Bronchial lymph node (tissue), 1 donor: ENCODE data around the genes SLC45A2, AGXT2 and LMBRD2.

- PRO-cap: no peak
Measured at GRCh38 chr5:32588443-32589125, 3.2 kb downstream of the SUB1 start.

DNA sequence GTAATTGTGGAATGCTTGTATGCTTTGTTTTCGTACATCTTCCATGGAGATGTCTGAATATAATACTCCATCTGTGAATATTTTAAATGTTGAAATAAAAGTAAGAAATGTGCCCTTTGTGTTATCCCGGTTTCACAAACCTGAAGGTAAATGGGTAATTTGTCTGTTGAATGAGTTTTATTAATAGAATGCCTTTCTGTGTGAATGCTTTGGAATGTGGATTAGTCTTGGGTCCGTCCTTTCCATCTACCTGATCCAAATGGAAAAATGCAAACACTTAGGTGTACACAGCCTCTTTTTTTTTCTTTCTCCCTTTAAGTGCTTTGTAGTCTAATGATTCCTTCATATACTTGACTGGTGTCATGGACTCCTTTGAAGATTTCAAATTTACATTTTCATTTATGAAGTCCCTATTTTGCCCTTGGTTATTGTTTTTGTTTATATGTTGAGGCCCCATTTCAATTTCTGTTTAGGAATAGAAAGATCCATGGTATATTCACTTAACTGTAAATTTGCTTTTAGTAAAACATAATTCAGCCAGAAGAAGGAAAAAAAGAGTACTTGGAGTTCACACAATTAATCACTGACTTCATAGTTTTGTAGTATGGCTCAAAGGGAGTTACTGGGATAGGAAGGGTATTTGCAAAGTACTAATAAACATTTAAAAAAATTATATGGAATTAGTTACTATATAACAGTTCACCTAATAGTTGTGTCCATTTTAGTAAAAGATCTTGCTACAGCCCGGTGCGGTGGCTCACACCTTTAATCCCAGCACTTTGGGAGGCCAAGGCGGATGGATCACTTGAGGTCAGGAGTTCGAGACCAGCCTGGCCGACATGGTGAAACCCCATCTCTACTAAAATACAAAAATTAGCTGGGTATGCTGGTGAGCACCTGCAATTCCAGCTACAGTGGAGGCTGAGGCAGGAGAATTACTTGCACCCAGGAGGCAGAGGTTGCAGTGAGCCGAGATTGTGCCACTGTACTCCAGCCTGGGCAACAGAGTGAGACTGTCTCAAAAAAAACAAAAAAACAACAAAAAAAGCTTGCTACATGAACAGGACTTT, 18.9 kb downstream of the SUB1 start:
- PRO-cap: no peak

GRCh38 chr5:33230459-33231199, 210.1 kb upstream of the TARS1 start:
- PRO-cap: no peak

DNA sequence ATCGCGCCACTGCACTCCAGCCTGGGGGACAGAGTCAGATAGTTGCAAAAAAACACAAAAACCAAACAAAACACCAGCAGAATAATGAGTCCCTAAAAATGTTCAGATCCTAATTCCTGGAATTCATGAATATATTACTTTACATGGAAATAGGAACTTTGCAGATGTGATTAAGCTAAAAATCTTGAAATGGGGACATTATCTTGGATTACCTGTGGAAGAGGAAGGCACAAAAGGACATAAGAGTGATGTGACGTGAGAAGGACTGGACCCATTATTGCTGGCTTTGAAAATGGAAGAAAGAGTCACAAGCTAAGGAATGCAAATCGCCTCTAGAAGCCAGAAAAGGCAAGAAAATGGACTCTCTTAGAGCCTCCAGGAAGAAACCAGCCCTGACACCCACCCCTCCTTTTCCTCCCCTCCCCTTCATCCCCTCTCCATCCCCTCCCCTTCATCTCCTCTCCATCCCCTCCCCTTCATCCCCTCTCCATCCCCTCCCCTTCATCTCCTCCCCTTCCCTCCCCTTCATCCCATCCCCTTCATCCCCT, 39.7 kb downstream of the TARS1 start:
- PRO-cap: no peak

- PRO-cap: no peak
Measured at GRCh38 chr5:33984380-33985016, at the start of gene SLC45A2. SLC45A2 (minus strand) TSS chr5:33984693.

DNA sequence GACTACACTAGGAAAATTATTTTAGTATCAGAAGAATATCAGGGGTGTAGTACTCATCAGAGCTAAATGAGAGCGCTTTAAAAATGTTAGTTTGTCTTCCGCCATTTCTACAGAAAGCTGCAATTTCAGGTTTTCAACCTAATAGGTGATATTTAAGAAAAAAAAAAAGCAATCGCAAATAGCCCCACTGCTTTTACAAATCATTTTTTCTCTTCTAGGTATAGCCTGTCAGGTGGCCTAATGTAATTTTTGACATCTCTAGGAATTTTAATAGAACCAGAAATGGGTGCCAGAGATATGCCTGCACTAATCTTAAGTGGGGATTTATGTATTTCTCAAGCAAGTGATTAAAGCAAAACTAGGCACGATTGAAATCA, 746 bp upstream of the AMACR start:
- PRO-cap: no peak

DNA sequence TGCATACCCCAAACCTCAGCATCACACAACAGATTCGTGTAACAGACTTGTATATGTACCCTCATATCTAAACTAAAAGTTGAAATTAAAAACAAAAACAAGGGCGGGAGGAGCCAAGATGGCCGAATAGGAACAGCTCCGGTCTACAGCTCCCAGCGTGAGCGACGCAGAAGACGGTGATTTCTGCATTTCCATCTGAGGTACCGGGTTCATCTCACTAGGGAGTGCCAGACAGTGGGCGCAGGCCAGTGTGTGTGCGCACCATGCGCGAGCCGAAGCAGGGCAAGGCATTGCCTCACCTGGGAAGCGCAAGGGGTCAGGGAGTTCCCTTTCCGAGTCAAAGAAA, 104.7 kb upstream of the C1QTNF3 start:
- PRO-cap: unidirectional peak, plus-strand start at position 94 of the sequence

- PRO-cap: no peak
Measured at GRCh38 chr5:34479742-34480443, 176.2 kb upstream of the RAI14 start.

DNA sequence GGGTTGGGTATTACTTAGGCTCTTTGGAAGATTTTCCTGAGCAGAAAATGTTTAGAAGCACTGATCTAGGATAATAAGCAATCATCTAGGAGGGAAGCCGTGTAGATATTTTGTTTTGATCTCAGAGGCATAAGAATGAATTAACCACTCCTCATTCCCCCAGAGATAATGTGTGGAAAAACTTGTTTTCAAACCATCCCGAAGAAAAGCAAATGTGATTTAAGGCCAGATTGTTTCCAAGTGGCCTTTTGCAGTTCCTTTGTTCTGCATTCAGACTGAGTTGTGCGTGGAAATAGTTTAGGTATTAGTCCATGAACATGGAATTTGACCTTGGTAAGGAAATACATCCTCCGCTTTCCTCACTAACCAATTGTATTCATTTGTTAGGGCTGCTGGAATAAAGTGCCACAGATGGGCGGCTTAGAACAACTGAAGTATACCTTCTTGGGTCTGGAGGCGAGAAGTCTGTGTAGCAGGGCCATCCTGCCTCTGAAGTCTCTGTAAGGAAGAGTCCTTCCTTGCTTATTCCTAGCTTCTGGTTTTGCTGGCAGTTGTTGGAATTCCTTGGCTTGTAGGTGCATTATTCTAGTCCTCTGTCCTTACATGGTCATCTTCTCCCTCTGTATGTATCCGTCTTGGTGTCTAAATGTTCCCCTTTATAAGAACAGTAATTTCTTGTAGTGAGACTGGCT, 53.7 kb downstream of the RAI14 start:
- PRO-cap: no peak

DNA sequence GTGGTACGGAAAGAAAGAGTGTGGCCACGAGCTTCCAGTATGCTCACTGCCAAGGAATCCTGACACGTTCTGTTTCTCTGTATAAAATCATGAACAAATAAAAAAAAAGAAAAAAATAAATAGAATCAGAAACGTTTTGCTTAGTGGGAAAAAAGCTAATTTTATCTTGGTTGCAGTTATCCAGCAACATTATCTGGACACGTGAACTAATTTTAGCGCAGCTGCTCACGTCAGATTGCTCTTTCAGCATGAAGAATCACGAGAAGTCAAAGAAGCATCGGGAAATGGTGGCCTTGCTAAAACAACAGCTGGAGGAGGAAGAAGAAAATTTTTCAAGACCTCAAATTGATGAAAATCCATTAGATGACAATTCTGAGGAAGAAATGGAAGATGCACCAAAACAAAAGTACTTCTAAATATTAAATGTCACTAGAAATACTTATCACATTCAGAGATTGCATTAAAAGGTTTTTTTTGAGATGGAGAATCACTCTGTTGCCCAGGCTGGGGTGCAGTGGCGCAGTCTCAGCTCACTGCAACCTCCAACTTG, 15.3 kb downstream of the DNAJC21 start:
- PRO-cap: no peak

- PRO-cap: no peak
Measured at GRCh38 chr5:35047558-35048221, at the start of gene AGXT2. AGXT2 (minus strand) TSS chr5:35047949.

DNA sequence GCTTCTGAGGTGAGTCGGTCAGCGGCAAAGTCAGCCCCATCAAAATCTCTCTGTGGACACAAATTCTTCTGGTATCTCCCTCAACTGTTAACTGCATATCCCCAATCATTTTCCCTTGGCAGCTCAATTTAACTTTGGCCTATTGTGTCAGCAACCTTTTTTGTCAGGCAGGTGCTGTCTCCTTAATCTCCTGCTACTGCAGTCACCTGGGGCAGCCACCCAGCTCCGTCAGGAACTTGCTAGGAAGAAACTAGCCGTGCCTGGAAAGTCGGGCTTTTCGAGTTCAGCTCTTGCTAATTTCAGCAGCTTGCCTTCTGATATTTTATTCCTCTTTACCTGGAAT, 42.4 kb downstream of the PRLR start:
- PRO-cap: no peak

DNA sequence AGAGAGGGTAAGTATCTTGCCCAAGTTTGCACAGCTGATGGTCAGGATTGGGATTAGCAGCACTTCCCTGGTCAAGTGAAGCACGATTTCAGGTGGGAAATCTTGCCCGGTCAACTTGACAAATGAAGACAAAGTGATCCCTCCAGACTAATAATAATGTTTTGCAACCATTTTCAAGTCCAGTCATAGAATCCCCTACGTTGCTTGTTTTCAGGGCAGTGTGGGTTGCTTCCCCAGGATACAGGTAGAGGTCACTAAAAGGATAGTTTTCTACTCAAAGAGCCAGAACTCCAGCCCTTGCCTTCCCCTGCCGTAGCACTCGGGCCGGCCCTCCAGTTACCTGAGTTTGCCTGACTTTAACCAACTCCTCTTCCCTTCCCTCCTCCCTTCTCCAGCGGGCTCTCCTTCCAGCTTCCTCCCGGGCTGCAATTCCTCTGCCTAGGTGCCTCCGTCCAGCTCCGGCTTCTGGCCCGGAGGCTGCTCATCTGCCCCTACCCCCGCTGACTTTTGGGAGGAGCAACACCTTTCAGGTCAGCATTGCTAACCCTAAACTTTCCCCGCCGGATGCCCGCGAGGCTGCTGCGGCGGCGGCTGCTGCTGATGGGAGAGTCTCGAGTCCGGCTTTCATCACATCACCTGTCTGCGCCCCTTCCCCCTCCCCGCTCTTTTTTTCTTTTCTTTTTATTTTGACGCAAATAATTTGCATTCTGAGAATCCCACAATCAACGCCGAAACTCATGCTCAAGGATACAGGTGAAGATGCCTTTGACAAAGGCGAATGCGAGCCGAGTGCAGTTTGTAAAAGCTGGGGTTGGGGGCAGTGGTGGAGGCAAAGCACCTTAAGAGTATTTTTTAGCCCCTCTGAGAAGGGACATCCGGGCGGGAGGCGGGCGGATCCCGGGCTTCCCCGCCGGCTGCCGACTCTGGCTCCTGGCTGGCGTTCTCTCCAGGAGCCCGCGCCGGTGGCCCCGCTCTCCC, 810 bp downstream of the PRLR start:
- PRO-cap: no peak

- PRO-cap: no peak
Measured at GRCh38 chr5:35247252-35248128, 17.2 kb upstream of the PRLR start.

GRCh38 chr5:35483675-35484214, 133.9 kb upstream of the SPEF2 start:
- PRO-cap: no peak

- PRO-cap: bidirectional peak, plus-strand start at chr5:35830784, minus-strand start at chr5:35830685; bidirectional peak, plus-strand start at chr5:35830880, minus-strand start at chr5:35830800
Measured at GRCh38 chr5:35830474-35831198, 26.1 kb upstream of the IL7R start.

DNA sequence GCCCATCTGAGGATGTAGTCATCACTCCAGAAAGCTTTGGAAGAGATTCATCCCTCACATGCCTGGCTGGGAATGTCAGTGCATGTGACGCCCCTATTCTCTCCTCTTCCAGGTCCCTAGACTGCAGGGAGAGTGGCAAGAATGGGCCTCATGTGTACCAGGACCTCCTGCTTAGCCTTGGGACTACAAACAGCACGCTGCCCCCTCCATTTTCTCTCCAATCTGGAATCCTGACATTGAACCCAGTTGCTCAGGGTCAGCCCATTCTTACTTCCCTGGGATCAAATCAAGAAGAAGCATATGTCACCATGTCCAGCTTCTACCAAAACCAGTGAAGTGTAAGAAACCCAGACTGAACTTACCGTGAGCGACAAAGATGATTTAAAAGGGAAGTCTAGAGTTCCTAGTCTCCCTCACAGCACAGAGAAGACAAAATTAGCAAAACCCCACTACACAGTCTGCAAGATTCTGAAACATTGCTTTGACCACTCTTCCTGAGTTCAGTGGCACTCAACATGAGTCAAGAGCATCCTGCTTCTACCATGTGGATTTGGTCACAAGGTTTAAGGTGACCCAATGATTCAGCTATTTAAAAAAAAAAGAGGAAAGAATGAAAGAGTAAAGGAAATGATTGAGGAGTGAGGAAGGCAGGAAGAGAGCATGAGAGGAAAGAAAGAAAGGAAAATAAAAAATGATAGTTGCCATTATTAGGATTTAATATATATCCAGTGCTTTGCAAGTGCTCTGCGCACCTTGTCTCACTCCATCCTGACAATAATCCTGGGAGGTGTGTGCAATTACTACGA, 19.7 kb downstream of the IL7R start:
- PRO-cap: no peak

GRCh38 chr5:36070978-36071523, 4.4 kb upstream of the UGT3A2 start:
- PRO-cap: no peak

DNA sequence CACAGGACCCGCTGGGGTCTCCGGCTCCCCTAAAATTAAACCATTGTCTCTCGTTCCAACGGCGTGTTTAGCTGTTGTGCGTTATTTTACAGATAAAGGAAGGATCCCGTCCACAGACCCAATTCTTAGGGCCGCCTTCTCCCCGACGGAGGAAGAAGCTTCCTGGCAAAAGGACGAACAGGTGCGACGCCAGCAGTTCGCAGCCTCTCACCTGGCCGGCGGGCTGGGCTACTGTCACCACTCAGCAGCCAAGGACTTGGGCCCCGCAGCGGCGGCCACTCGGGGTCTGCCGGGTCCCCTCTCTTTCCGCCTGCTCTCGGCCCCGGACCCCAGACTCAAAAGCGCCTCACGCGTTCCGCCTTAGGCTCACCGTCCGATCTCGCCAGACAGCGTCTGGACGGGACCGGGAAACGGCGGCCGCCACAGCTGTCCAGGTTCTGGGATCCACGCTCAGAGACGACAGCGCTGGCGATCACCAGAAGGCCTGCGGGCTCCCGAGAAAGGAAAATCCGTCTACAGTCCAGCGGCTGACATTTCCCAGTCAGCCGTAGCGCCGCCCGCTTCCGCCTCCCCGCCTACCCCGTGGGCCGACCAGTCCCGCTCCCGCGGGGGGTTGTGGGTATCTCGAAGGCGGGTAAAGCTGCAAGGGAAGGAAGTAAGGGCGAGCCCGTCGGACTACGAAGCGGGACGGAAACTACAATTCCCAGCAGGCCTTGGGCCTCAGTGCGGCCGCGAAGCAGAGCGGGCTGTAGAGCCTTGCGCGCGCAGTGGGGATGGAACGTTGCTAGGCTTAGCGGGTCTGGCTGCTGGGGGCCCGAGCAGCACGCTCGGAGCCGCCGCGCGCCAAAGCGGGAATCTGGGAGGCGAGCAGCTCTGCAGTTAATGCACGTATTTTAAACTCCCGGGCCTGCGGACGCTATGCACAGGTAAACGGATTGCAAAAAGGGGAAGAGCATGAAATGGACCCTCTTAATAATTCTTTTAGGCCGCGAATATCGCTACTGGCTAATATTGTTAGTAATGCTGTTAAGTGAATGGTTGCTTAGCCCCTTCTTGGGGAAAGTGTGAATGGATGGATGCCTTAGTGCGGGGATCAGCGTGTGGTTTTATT, at the start of gene LMBRD2:
Gene LMBRD2 (minus strand): TSS at position 543 of the 1,111 bp plus-strand sequence.
- PRO-cap: bidirectional peak, plus-strand start at position 761 of the sequence, minus-strand start at position 515 of the sequence

GRCh38 chr5:36238912-36240180, 2.4 kb downstream of the NADK2 start:
- PRO-cap: no peak